Subcutaneous adipose tissue (tissue), 3 donors: ENCODE measurements around a stretch of chr6.

GRCh38 chr6:358384-358905 lies 33.1 kb upstream of the IRF4 start:
- PRO-cap, result no peak
- RAMPAGE, long total RNA, 3 experiments, result start-site peak on the plus strand in 1 of 3 experiments, at chr6:358330-358903 at its widest, 9 reads per replicate

DNA sequence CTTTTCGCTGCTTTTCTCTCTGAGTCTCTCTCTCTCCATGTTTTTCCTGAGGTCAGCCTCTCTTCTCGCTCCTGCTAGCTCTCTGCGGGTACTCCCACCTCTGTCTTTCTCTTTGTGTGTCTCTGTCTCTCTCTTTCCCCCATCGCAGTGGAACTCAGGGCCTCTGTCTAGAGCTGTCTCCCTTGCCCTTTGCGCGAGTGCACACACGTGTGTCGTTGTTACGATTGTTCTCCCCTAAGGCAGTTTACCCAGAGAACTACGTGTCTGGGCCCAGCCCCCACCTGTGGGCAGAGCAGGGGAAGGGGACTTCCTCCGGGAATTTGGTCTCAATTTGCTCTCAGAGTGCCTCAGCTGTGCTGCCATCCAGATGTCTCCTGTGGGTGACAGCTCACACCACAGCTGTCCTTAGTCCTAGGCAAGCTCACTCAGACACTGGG lies 2.3 kb downstream of the IRF4 start:
- PRO-cap, result no peak
- RAMPAGE, long total RNA, 3 experiments, result no peak in any of the 3 experiments

GRCh38 chr6:404697-405362 lies 13.3 kb downstream of the IRF4 start:
- PRO-cap, result no peak
- RAMPAGE, long total RNA, 3 experiments, result no peak in any of the 3 experiments

- PRO-cap, result unidirectional peak, minus-strand start at chr6:473473
- RAMPAGE, long total RNA, 3 experiments, result no peak in any of the 3 experiments
Observed at GRCh38 chr6:473208-473618, 81.7 kb downstream of the IRF4 start.

GRCh38 chr6:609672-609880 lies 47.3 kb downstream of the HUS1B start:
- PRO-cap, result no peak
- RAMPAGE, long total RNA, 3 experiments, result no peak in any of the 3 experiments

DNA sequence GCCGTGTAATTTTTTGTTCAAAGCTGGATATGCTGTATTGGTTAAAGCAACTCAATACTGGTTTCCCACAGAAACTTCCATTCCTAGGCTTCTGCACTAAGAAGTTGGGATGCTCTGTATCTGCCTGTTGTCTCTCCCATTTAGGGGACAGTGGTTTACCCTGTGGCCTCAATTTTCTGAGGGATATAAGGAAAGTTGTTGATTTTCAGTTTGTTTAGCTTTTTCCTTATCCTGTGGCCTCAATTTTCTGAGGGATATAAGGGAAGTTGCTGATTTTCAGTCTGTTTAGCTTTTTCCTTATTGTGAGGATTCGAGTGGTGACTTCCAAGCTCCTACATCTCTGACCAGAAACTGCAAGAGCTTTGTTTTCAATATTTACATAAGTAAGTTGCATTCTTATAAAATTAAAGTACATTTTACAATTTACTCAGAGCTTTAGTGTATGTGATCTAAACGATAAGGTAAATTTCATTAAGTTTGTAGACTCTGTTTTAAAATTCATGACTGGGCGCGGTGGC lies 15.6 kb upstream of the HUS1B start:
- PRO-cap, result no peak
- RAMPAGE, long total RNA, 3 experiments, result no peak in any of the 3 experiments

- PRO-cap, result no peak
- RAMPAGE, long total RNA, 3 experiments, result no peak in any of the 3 experiments
Observed at GRCh38 chr6:1038992-1039562, 272.8 kb upstream of the FOXQ1 start.

- PRO-cap, result no peak
- RAMPAGE, long total RNA, 3 experiments, result no peak in any of the 3 experiments
Observed at GRCh38 chr6:1047943-1048172, 264.0 kb upstream of the FOXQ1 start.

GRCh38 chr6:1063577-1064251 lies 248.2 kb upstream of the FOXQ1 start:
- PRO-cap, result no peak
- RAMPAGE, long total RNA, 3 experiments, result no peak in any of the 3 experiments

DNA sequence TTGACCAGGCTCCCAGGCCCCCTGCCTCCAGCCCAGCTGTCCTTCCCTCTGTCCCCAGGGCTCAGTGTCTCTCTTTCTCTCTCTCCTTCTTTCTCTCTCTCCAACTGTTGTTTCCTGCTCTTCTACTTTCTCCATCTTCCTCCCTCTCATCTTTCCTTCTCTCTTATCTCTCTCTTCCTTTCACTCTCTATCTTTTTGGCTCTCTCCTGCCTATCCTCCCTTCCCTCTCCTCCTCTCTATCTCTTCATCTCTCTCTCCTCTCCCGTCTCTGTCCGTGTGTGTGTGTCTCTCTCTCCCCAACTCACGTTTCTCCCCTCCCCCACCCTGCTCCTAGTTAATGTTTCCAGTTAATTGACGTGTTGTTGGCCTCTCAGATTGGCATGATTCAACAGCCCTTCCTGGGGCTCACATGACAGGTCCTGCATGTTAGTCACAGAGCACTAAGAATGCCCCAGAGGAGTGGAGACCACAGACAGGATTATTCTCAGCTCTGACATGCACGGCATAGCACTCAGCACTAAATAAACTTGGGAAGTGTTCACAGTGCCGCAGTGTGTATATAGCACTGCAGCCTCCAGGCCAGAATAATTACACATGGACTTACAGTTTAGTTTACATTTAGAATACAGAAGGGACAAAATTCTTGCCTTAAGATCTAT lies 180.3 kb upstream of the FOXQ1 start:
- PRO-cap, result no peak
- RAMPAGE, long total RNA, 3 experiments, result no peak in any of the 3 experiments

DNA sequence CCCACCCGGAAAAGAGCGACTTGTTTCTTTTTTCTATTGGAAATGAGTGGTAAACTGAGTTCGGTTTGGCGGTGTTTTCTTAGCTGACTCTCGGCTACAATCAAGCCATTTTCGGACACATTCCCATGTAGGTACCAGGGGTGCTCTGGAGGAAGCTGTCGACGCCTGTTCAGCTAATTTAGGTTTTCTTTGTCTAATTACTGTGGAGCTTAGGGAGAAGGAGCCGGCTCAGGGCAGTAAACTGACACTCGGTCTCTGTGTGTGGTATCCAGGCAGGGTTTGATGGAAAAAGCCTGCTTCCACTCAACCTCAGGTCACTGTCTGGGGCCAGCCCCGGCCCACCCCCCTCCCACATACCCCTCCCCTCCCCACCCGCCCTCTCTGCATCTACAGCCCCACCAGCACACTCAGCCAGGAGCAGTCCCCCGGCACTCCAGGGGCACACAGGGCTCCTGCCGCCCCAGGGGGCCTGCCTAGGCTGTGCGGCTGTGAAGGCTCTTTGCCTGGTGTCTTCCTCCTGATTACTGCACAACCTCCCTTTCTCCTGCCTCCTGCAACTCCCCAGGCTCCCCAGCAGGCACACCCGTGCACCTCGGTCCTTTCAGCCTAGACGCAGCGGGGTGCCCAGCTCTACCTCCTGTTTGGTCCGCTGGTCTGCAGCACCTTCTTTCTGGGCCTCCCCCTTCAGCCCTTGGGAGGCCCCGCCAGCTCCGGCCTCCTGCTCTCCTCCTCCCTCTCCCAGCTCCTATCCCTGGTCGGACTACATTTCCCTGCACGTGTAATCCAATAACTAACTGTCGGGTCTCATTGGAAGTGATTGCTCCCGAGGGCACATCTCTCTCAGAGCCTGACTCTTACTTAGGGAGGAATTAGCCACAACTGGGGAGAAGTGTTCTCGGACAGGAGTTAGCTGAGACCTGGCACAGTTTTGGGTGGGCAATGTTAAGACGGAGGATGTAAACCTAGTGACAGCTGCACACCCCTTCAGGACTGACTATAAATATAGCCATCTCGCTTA lies 1.4 kb upstream of the FOXF2 start:
- PRO-cap, result no peak
- RAMPAGE, long total RNA, 3 experiments, result no peak in any of the 3 experiments

DNA sequence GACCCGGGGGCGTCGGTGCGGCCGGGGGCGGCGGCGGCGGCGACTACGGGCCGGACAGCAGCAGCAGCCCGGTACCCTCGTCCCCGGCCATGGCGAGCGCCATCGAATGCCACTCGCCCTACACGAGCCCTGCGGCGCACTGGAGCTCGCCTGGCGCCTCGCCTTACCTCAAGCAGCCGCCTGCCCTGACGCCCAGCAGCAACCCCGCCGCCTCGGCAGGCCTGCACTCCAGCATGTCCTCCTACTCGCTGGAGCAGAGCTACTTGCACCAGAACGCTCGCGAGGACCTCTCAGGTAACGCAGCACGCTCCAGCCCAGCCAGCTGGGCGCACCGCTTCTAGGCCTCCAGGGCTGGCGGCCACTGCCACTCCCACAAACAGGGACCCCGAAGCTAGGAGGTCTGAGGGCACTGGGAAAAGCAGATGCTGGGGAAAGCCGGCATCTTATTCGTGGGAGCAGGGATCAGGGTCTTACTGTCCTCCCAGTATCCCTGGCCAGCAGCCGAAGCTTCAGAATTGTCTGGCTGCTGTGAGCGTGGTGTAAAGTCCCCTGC lies 1.5 kb downstream of the FOXF2 start:
- PRO-cap, result no peak
- RAMPAGE, long total RNA, 3 experiments, result no peak in any of the 3 experiments

DNA sequence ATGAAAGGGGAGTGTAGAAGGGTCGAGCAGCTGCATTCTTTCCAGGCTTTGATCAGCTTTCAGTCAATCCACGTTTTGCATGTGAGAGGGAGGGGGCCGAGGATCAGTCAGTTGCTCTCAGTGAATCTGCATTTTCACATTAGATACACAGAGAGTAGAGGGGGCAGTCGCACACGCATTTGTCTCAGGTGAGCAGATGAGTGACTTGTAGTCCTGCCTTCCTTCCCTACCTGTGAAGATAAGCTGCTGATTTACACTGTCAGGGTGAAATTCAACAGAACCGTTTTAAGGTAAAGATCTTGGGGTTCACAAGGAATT lies 78.8 kb downstream of the FOXF2 start:
- PRO-cap, result no peak
- RAMPAGE, long total RNA, 3 experiments, result no peak in any of the 3 experiments

DNA sequence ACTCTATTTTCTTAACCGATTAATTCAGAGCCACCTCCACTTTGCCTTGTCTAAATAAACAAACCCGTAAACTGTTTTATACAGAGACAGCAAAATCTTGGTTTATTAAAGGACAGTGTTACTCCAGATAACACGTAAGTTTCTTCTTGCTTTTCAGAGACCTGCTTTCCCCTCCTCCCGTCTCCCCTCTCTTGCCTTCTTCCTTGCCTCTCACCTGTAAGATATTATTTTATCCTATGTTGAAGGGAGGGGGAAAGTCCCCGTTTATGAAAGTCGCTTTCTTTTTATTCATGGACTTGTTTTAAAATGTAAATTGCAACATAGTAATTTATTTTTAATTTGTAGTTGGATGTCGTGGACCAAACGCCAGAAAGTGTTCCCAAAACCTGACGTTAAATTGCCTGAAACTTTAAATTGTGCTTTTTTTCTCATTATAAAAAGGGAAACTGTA lies 2.6 kb downstream of the FOXC1 start:
- PRO-cap, result no peak
- RAMPAGE, long total RNA, 3 experiments, result no peak in any of the 3 experiments

DNA sequence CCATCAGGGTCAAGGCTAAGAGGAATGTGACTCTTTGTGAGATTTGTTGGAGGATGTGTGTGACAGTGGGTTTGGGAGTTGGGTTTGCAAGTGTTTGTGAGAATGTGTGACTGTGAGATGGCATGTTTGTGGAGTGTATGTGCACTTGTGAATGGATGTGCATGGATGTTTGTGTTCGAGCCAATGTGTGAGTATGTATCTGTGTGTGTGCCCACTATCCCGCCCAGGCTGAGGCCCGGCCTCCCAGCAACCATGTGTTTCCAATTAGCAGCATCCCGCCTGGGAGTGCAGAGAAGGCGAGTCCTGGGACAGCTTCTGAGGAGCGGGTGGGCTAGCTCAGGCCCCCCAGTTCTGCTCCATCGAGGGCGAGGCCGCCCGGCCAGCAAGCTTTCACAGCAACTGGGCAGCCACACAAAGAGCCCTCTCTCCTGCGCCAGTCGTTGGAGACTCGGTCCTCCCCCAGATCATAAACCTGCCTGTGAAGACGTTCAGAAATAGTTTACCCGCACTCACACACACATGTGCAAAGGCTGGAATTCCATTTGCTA lies 12.7 kb downstream of the FOXC1 start:
- PRO-cap, result no peak
- RAMPAGE, long total RNA, 3 experiments, result no peak in any of the 3 experiments

GRCh38 chr6:1645939-1646517 lies 36.3 kb downstream of the FOXC1 start:
- PRO-cap, result no peak
- RAMPAGE, long total RNA, 3 experiments, result no peak in any of the 3 experiments

GRCh38 chr6:1802421-1803086 lies 192.8 kb downstream of the FOXC1 start:
- PRO-cap, result no peak
- RAMPAGE, long total RNA, 3 experiments, result no peak in any of the 3 experiments

- PRO-cap, result no peak
- RAMPAGE, long total RNA, 3 experiments, result no peak in any of the 3 experiments
Observed at GRCh38 chr6:2108929-2109395, 136.4 kb downstream of the GMDS start.

DNA sequence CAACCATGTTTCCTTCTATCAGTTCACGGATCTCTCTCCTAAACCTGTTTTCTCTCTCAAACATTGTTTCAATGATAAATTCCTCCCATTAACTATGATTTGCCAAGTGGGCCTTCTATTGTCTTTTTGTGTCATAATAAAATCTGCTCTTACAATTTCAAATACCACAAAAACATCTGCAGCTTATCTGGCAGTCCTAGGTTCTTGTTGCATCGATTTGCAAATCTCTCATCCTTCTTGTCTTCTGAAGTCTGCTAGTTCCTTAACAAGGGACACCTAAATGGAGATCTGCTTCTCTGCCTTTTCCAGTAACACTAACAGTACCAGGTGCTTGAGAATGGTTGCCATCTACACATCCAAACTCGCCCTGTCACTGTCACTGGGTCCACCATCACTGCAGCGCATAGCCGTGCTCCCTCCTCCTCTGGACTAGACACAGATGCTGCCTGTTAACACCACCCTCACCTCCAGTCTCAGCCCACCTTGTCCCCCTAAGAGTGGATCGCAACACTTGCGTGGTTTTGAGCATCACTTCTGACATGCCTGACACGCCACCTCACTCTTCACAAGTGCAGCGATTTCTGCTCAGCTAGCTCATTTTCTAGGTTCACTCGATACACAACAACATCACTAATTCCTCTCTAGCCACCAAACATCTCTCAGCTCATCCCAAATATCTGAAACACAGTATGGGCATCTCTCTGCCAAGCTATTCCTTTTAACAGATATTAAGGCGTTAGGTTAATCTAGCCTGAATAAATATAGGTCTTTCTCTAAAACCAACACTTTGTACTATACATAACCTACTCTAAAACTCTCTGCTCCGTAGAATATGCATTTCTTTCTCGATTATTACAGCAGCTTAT lies 122.3 kb downstream of the GMDS start:
- PRO-cap, result no peak
- RAMPAGE, long total RNA, 3 experiments, result no peak in any of the 3 experiments

DNA sequence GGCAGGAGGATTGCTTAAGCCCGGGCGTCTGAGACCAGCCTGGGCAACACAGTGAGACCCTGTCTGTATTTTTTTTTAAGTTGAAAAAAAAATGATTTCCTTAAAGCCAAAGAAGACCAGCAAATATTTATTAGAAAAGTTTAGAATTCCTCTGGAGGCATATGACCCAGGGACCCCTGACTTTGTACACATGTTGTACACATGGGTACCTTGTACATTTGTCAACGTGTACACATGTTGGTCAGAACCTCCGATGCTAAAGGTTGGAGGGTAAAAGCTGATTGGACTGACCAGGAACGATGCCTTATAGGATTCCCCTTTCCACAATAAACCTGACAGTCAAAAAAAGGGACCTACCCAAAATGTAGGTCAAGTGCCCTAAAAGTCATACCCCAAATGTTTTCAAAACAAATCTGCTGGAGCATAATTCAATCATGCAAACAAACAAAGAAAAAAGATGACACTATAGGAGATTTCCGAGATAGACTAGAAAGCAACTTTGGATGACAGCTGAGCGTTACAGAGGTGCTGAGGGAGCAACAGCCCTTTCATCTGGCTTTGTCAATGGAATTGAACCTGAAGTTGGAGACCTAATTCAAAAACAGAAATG lies 102.6 kb upstream of the GMDS start:
- PRO-cap, result no peak
- RAMPAGE, long total RNA, 3 experiments, result start-site peak on the plus strand in 1 of 3 experiments, centred at position 159 of the sequence, 6 reads per replicate